Osteocyte (in vitro differentiated cells): ENCODE data around the genes UPK1B, POPDC2, COX17, CFAP91 and HGD.

GRCh38 chr3:118804675-118805046, 230.0 kb downstream of the IGSF11 start:
- PRO-cap, result no peak

- PRO-cap, result no peak
Observed at GRCh38 chr3:118972997-118973211, 61.7 kb downstream of the IGSF11 start.

DNA sequence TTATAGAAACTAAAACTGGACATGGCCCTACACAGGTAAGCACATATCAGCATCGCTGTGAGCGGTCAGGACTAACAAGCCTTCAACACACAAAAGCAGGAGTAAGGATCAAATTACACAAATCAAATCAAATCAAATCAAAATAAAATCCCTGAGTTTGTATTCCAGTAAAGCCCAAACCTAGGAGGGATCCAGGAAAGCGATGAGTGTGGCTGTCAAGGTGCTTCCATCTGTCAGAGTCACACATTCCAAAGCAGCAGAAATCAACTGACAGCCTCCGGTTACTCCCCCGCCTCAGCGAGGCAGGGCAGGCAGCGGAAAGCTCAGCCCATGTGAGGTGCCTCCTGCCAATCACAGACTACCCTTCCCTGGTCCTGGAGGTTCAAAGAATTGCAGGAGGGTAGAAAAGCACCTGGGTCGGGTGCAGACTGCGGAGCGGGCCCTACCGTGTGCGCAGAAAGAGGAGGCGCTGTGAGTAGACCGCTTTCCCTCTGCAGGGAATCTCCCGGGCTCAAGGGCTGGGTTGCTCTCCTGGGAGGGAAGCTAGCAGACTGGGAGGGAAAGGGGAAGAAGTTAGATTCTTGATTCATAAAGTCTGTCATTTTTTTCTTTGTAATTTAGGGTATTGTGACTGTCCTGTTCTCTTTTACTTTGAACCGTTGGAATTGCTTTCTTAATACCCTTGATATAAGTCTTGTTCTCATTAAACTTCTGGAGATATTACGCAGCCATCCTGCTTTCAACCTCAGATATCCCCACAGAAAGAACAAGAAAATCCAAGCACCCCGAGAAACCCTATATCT, at the start of gene UPK1B:
Gene UPK1B, plus strand, starts transcription at position 431 of the 803 bp plus-strand sequence.
- PRO-cap, result no peak

DNA sequence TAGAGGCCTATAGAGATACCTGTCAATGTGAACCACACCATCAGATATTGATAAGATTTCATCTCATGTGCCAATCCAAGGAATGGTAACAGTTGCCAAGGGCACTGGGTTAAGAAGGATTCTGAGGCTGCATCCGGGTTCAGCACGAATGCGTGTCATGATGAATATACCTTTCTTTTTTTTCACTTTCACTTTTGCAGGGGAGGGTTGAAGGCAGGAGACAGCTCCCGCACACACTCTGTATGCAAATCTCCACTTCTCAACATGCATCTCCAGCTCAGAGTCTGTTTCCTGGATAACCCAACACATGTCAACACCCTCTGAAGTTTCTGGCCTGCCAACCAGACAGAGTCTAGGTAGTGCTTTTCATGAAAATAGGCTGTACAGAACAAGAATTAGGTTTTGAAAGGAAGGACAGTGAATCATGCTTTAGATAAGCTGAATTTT, 21.6 kb downstream of the B4GALT4 start:
- PRO-cap, result no peak

DNA sequence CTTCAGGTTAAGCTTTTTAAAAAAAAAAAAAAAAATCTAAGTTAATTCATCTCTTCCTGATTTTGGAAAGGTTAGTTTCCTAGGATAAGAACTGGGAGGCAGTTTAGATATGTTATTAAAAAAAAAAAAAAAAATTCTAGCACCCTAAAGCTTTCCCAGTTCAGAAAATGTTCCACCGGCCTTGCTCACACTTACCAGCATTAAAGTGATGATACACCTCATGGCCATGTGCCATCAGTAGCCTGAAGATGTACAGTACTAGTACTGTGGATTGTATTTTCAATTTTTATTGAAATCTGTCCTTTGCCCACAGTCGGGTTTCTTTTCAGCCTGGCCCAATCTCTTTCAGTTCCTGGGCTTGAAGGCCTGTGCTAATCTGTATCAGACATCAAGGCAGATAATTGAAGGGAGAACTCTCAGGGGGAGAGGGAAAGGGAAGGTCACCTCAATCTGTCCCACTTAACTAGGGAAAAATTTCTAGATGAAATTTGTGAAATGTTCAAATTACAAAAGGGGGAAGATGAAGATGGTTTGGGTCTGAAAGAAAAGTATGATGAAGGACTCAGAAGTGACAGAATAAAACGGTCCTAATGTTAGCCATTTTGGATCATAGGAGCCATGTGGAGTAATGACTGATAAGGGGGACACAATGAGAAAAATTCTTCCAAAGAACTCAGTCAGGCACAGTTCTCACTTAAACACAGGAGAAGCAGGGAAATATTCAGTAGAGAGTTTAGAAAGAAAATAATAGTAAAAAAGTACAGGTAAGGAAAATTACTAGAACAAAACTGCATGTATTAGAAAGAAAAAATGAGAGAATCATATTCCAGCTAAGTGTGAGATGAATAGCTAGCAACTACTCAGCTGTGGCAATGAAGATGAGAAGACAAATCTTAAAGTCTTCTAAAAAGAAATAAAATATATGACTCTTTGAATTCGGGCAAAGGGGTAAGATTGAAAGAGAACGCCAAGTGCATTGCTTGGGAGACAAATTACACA, 27.6 kb downstream of the TMEM39A start:
- PRO-cap, result no peak

DNA sequence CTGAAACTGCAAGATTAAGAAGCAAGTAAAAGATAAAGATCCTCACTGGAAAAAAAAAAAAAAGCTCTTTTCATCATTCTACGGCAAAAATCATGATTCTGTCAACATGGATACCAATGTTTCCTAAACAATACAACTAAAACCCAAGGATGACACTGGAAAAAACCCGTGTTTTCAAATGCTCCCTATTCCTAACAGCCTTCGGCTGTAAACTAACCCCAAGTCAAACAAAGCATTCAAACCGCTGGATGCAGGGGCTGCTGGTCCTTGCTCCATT, 632 bp downstream of the TMEM39A start:
- PRO-cap, result bidirectional peak, plus-strand start at position 235 of the sequence, minus-strand start at position 209 of the sequence

- PRO-cap, result no peak
Observed at GRCh38 chr3:119660355-119661307, at the start of gene POPDC2. Gene POPDC2 (minus strand): TSS chr3:119660589.

GRCh38 chr3:119676675-119678016, at the start of gene COX17:
Gene COX17 (minus strand): TSS chr3:119677406.
- PRO-cap, result bidirectional peak, plus-strand start at chr3:119677517, minus-strand start at chr3:119677388

DNA sequence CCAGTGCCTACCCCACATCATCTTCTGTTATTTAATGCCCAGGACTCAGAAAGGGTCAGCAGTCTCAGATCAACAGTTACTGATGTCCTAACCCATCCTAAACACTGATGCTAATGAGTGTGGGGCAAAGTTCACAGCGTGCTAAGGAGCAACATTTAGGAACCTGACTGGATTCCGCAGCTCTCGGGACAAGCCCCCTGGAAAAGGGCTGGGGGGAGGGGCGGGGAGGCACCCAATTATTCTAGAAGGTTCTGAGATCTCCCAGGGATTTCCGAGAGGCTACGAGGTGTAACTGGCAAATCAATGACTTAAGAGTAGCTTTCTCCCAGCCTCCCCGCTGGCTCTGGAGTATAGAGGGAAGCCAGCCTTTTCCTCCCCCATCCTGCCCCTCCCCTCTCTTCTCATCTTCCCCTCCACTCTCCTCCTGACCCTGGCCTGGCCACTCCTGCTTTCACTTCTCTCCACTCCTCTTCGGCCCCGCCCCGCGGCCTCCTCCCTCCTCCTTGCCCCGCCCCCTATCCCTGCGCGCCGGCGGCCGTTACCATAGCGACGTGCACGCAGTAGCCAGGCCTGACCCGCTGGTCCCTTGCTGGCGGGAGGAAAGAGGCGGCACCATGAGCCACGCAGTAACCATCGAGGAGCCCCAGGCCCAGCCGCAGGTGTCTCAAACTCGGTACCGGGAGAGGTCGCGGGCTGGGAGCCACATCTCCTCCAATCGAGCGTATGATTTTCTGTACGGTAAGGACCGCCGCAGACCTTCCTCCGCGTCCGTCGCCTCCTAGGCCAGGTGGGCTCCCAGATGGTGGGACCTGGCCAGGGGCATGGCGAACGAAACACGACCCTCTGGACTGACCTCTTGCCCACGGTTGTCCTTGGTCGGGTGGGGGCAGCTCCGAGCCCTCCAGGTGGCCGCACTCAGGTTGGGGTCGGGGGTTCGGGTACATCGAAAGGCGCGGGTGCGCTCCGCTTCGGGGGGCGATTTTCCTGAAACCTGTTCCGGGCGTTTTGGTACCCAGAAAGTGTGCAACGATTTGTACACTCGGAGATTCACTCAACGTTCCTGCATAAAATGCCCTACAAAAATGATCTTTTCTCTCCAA, at the start of gene CFAP91:
Gene CFAP91, plus strand, starts transcription at position 538 of the 1,100 bp plus-strand sequence.
- PRO-cap, result bidirectional peak, plus-strand start at position 571 of the sequence, minus-strand start at position 345 of the sequence

DNA sequence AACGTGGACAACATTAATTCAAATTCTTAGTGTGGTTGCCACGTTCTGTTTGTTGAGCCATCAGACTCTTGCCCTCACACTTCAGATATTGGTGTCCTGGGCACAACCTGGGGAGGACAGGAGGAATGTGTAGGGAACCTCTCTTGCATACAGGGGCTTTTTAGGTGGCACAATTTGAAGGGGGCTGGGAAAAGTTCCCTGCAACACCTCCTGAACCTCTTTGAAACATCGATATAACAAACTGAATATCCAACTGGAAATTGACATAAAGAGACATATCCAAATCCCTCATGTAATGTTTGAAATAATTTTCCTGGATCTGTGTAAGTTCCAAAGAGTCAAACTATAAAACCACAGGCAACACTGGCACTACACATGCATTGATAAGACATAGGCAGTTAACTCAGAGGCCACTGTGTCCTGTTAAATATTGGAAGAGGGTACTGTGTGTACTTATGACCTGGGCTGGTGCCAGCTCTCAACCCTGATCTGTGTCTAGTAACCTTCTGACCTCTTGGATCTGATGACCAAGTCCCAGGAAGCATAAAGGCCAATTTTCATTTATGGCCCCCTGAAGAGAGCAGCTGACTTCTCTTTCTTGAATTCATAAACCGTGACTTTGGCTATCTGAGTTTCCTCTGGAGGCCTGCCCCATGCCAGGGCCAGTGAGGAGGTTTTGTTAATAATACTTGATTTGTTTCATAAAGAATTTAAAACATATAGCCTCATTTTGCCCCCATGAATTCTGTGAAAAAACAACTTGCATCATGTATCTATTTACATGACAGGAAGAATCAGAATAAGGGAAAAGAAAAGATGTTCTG, 4.5 kb downstream of the NR1I2 start:
- PRO-cap, result no peak

DNA sequence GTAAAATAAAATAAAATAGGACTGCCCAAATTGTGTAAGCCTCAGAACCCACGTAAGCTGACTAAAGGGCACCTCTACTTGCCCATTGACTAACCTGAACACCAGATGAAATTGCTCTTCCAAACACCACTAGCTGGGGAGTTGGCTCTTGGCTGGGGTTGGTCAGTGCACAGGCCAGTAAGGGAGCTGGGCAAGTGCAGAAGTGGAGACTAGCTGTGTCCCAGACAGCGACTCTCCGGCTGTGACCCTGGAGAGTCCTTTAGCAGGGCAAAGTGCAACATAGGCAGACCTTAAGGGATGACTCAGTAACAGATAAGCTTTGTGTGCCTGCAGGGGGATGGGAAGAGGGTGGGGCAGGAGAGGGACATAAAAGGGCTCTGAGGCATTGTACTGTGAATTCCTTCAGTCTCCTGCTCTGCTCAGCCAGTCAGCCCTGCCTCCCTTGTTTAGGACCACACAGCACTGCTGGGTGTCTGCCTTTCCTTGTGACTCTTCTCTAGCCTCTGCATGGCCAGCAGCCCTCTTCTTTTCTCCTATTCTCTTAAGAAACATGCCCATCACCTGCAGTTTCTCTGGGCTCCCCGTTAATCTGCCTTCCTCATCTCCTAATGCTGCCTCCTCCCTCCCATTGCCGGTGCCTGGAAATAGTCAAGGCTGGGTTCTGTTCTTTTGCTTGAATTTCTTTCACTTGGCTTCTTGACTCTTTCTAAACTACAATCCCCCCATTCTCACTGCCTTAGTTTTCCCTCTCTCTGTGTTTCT, 13.2 kb downstream of the NR1I2 start:
- PRO-cap, result no peak

- PRO-cap, result no peak
Observed at GRCh38 chr3:119795763-119796330, 13.9 kb downstream of the NR1I2 start.

GRCh38 chr3:120102434-120103264, 8.4 kb upstream of the GSK3B start:
- PRO-cap, result no peak

DNA sequence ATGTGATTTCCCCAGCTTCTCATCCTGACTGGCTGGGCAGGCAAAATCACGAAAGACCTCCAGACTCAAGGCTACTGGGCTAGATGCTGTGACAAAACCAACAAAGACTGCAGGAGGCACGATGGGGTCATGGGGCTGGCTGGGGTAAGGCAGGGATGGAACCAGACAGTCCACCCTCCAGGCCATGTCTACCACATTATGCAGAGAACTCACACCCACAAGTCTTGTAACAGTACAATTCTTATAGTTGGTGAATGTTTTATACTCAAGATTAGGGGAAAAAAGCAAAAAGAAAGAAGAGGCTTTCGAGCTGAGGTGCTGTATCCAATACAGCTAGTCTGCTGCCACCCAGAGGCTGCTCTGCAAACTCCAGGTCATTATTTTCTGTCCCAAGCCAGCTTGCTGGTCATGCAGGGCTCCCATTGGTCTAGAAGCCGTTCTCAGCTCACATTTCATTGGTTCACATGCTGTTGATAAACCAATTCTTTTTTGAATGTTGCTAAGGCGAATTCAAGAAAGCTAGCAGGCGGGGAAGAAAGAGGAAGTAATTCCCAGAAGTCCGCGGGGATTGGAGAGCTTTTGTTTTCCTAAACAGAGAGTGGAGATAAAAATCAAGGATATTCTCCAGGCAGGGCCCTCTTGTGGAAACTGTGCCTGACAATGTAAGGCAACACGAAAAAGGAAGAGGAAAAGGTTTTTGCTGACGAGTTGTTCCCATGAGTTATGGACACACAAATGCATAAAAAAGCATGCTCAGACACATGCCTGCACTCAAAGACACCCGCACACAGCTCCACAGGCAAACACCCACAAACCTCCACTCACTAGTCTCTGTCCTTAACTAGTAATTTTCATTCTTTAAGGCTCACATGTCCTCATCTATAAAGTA, 33.5 kb downstream of the FSTL1 start:
- PRO-cap, result unidirectional peak, minus-strand start at position 833 of the sequence

- PRO-cap, result no peak
Observed at GRCh38 chr3:120435540-120435978, 15.2 kb downstream of the FSTL1 start.

DNA sequence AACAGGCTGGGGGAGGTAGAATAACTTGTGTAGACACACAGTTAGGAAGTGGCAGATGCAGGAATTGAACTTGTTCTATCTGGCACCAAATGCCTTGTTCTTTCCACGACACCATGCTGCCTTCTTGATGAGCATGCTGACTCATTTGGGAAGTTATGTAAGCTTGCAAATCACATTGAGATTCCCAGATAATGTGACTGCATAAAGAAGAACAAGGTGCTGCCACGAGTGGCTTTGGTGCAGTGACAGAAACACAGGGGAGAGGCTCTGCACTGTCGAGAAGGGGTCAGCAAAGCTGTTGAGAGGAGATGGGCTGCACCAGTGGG, 27.5 kb upstream of the NDUFB4 start:
- PRO-cap, result no peak

GRCh38 chr3:120680258-120680974, 1.6 kb downstream of the HGD start:
- PRO-cap, result no peak

GRCh38 chr3:120682037-120682725, at the start of gene HGD:
Gene HGD (minus strand): TSS chr3:120682239.
- PRO-cap, result no peak

- PRO-cap, result no peak
Observed at GRCh38 chr3:120688079-120688548, 6.1 kb upstream of the HGD start.

DNA sequence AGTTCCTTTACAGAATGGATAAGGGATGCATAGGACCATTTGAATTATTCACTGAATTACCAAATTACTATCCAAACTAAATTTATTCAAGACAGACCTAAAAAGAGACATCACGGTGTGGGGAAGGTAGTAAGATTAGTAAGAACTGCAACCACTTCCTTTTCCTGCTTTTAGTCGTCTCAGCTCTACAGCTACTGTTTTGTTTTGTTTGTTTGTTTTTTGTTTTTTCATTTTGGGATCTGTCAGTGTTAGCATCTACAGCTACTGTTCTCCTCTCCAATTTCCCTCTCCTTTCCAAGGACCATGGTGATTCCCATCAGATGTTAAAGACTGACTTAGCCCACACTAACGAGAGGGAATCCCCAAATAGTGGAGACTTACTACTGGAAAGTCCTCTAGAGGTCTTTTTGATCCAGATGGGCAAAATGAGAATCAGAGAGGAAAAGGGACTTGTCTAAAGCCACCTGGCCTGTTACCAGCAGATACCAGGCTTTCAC, 6.1 kb downstream of the HCLS1 start:
- PRO-cap, result no peak